Smooth muscle cell (in vitro differentiated cells): ENCODE data around the genes PGAM2, POLD2, GCK and ZMIZ2.

DNA sequence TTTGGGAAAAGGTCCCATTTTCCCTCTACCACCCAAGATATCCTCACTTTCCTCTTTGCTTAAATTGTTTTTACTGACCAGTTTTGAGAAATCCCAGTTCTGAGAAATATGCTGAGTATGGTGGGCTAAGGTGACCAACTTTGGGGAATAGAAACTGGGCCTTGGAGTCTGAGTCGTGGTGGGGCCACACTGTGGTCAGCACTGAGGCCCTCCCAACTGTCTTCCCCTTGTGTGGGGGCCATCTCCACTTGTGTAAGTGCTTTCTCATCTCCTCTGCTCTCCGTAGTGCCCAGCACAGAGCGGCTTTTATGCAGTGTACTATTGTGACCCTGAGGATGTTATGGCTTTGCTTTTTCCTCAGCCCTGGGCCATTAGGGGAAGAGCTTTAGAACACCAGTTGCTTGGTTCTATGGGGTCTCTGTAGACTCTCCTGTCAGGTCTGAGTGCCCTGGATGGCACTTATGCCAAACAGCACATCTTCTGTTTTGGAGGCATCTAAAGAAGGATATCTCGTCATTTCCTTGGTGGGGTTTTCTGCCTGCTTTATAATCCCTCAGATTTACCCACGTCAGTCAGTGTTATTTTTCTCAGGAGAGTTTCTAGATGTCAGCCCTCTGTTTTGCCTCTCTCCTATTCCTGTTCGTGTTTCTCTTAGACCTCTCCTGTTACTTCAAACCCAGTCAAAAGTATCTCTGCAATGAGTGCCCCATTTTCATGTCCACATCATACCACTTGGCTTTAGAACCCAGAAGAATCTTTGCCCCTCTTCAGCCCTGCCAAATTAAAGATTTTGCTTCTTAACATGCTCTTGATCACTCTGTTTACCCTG is 1.2 kb downstream of the DBNL start:
- RAMPAGE, long total RNA: no peak

- RAMPAGE, long total RNA: no peak
Measured at GRCh38 chr7:44064808-44065725, at the start of gene PGAM2. Gene PGAM2, minus strand, starts transcription at chr7:44065567.

DNA sequence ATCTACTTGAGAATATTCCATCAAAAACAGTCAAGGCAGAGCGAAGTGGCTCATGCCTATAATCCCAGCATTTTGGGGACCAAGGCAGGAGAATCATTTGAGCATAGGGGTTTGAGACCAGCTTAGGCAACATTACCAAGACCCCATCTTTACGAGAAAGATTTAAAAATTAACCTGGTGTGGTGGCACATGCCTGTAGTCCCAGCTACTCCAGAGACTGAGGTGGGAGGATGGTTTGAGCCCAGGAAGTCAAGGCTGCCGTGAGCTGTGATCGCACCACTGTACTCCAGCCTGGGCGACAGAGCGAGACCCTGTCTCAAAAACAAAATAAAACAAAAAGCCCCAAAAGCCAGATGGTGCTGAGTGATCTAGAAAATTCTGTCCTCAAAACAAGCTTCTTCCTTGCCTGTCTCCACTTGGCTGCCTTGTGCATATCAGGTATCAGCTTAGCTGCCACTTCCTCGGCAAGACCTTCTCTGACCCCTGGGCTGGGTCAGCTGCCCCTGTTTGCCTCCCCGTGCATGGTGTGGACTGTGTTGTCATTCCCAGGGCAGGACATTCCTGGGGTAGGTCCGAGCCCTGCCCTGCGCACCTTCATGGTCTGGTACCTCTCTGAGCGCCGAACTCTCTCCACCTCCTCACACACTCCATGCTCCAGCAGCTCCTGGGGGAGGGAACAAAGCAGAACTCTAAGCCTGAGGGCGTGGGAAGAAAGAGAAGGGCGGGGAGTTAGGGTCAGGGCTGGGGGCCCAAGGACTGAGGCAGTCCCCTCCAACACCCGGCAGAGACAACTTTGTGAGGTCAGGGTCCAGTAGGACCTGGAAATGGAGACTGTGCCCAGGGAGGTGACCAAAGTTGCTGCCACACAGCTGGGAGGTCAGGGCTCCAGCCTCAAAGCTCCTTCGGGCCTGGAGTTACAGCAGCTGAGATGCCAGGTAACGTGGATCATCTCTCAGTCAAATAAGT is 3.9 kb downstream of the POLM start:
- RAMPAGE, long total RNA: no peak

DNA sequence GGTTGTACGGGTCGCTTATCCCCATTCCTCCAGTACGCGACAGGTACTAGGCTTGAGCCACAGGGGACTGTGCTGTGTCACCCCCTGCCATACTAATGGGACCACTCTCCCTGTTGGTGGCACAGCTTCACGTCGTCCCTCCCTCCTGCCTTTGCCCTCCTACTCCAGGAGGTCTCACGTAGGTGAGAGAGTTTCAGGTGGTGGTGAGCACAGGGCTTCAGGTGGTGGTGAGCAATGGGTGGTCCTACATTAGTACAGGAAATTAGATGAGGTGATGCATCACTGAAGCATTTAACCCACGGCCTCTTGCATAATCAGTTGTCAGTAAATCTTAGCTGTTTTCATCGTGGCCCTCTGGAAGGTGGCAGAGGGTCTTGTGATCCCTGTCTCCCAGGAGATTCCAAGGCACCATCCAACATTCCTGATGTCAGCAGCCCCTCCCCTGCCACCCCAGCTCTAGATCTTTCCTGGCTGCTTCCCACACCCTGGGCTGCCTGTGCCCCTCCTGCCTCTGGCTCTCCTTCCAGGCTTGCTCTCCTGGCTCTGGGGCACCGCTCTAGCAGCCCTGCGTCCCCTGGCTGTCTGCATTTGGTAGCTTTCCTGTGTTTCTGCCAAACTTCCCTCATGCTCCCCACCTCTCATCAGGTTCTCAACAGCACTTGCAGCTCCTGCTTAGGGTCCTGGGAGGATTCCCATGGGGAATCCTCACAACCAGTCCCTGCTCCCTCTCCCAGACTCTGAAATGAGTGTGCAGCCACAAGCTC is 1.2 kb downstream of the AEBP1 start:
- RAMPAGE, long total RNA: no peak

GRCh38 chr7:44113897-44114721 is 9.2 kb downstream of the POLD2 start:
- RAMPAGE, long total RNA: no peak

- RAMPAGE, long total RNA: start-site peak on the minus strand at chr7:44123523-44123553, 741 and 211 reads in 2 replicates
Measured at GRCh38 chr7:44122901-44124061, at the start of gene POLD2. Gene POLD2, minus strand, starts transcription at chr7:44123548.

DNA sequence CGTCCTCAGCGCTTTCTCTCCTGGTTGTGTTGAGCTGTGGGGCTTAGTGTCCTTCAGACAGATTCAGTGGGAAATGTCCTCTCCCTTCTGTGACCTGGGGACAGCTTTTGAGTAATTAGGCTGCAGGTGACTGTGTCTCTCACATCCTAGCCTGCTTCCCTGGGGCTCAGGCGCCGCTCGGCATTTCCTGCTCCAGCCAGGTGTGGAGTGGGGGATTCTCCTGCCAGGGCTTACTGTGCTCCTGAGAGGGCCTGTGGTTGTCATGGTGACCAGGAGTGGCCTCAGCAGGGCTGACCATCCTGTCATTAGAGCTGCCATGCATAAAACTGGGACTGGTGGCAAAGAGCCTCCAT is at the start of gene GCK:
Gene GCK, minus strand, starts transcription at position 209 of the 353 bp plus-strand sequence.
- RAMPAGE, long total RNA: no peak

GRCh38 chr7:44258918-44260055 is 58.5 kb downstream of the YKT6 start:
- RAMPAGE, long total RNA: no peak

DNA sequence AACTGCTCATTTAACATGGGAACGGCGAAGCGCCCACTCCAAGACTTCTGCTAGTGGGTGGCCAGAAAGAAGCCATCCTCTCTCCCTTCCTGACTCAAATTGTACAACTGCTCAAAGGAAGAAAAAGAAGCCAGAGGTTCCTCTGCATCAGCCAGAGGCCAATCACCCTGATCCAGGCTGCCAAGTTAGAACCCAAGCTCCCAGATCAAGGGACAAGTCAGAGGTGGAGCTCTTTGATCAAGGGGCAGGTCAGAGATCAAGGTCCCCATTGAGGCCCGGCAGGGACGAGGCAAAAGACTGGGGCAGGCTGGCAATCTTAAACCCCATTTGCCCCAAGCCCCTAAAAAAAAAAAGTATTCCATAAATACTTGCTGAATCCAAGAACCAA is 23.1 kb downstream of the NUDCD3 start:
- RAMPAGE, long total RNA: no peak

DNA sequence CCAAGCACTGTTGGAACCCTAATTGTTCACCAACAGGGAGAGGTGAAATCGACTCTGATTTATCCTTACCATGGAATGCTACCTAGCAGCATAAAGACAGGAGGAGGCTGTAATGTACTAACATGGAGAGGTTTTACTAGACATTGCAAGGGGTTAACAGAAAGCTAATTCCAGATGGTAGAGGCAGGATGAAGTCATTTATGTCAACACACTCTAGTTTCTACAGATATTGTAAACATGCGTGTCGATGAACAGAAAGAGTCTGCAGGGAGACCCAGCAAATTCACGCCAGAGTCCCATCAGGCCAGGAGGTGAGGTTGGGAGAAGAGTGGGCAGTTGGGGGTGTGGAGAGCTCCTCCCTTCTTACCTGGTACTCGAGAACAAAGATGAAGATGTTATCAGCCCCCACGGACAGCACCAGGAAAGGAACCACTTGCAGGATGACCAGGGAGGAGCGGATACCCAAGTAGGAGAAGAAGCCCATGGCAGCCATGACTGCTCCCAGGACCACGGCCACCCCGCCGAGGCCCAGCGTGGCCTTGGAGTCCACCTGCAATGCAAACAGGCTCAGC is 7.0 kb downstream of the NPC1L1 start:
- RAMPAGE, long total RNA: no peak

DNA sequence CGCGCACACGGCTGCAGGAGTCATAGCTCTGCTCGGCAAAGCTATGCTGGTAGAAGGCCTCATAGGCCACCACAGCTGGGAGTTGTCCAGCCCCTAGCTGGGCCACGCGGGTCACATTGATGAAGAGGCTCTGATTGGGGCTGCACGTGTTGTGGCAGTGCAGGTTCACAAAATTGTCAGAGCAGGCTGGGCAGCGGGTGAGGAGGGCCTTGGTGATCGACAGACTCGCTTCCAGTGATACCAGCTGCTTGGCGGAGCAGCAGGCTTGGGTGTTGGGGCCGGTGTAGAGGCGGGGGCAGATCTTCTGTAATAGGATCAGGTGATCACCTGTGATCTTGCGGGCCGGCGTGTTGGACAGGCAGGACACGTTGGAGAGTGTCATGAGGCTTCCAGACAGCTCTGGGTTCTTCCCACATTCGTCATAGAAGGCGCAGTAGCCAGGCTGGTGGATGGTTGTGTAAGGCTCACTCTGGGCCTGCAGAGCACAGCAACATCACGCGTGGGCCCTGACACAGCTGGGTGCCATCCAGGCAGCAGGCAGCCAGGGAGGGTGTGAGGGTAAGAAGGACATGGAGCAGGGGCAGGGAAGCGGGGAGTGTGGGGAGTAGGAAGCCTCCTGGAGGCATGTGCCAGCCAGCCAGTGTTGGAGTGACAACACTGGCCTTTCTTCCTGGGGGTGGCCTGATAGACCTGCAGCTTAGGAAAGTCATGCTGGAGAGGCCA is 1.1 kb downstream of the NPC1L1 start:
- RAMPAGE, long total RNA: no peak

DNA sequence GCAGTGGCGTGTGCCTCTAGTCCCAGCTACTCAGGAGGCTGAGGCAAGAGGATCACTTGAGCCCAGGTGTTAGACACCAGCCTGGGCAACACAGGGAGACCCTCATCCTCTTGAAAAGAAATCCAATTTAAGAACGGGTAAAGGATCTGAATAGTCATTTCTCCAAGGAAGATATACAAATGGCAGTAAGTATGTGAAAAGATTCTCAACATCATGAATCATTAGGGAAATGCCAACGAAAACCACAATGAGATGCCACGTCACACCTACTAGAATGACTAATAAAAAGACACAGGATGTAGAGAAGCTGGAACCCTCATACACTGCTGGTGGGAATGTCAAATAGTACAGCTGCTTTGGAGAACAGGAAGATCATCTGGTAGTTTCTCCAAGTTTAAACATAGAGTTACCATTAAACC is 13.3 kb upstream of the ZMIZ2 start:
- RAMPAGE, long total RNA: no peak

DNA sequence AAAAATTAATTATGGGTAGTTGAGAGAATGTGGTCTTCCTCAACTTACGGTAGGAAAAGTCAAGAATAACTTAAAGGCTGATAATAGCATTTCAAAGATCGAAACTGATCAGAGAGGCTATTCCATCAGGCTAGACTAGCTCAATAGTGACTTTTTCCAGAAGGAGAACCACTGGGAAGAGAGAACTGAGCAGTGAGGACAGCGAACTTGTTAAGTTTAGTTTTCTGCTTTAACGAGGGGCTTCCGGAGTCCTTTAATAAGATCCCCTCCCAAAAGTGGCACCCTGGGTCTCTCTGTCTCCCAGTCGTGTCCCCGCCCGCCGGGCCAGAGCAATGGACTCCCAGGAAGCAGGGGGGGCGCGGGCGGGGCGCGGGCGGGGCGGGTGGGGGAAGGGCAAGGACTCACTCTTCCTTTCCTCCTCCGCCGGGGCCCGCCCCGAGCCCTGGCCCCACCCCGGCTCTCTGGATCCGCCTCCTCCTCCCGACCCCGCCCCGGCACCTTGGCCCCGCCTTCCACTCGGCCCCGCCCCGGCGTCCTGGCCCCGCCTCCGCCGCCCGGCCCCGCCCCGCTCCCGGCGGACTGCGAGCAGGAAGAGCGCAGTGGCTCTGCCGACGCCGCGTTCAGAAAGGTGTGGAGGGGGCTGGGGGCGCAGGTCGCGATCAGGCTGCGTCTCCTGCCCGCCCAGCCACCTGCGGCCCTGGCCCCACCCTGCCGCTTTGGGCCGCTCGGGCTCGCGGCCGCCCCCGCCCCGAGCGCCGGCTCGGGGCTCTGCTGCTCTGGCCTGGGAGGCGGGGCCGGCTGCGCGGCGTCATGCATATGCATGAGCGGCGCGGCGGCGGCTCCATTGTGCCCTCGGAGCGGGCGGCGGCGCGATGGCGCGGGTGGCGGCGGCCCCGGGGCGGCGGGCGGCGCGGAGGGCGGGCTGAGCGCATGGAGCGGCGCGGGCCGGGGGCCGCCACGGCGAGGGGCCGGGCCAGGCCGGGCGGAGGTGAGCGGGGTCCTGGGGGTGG is at the start of gene ZMIZ2:
Gene ZMIZ2, plus strand, starts transcription at position 844 of the 1,010 bp plus-strand sequence.
- RAMPAGE, long total RNA: start-site peak on the plus strand centred at position 552 of the sequence, 45 bp wide, 54 and 47 reads in 2 replicates

- RAMPAGE, long total RNA: no peak
Measured at GRCh38 chr7:44912820-44913409, 27.6 kb upstream of the PURB start.

GRCh38 chr7:44959538-44960122 is 19.2 kb downstream of the MYO1G start:
- RAMPAGE, long total RNA: no peak

- RAMPAGE, long total RNA: no peak
Measured at GRCh38 chr7:44970458-44971190, 8.2 kb downstream of the MYO1G start.

GRCh38 chr7:44990154-44990945 is 9.7 kb upstream of the CCM2 start:
- RAMPAGE, long total RNA: no peak

DNA sequence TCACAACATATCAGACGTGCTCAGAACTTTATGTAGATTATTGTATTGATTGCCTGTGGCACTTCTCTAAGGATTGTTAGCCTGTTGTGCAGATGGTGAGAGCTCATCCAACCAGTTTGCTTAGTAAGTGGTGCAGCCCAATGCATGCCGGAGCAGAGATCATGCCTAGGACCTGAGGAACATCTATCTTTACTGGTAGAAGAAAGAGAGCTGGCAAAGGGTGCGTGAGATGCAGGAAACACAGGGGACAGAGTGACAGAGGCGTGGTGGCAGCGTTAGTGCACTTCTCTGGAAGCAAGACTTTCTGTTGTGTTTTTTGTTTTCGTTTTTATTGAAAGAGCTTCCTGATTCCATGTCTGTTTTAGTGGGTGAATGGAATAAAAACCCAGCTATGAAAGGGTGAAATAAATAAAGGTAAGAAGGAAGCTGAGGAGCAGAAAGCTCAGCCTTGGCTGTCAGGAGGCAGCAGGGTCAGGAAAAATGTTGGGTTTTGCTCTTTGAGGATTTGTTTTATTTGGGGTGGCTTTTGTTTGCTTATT is 36.0 kb downstream of the CCM2 start:
- RAMPAGE, long total RNA: no peak

DNA sequence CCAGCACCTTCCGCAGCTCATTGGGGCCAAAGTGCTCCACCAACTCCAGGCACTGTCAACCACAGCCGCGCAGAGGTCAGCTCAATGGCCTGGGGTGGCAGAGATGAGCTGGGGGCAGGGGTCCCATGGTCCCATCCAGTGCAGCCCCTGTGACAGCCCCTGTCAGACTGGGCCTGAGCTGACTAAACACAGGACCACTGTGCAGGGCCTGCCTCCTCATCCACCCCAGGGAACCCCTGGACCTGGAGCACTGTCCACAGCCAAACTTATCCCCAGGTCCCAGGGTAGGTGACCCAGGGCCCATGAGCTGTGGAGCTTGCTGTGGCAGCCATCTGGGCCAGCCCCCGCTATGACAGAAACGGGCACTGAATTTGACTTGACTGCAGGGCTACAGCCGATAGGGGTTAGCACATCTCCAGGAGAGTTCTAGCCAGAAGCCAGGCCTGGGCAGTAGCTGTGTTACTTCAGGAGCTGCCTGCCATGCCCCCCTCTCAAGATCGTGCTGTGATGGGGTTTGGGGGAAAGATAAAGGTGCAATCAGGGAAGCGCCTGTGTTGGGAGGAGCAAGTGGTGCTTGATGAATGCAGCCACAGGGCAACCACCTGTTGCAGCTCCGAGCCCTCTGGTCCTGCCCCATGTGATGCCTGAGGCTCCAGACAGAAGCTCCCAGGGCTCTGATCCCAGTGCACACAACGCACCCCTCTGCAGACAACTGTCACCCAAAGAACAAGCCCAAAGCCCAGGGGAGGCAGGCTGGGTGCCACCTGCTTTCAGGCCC is 6.7 kb downstream of the TBRG4 start:
- RAMPAGE, long total RNA: no peak

DNA sequence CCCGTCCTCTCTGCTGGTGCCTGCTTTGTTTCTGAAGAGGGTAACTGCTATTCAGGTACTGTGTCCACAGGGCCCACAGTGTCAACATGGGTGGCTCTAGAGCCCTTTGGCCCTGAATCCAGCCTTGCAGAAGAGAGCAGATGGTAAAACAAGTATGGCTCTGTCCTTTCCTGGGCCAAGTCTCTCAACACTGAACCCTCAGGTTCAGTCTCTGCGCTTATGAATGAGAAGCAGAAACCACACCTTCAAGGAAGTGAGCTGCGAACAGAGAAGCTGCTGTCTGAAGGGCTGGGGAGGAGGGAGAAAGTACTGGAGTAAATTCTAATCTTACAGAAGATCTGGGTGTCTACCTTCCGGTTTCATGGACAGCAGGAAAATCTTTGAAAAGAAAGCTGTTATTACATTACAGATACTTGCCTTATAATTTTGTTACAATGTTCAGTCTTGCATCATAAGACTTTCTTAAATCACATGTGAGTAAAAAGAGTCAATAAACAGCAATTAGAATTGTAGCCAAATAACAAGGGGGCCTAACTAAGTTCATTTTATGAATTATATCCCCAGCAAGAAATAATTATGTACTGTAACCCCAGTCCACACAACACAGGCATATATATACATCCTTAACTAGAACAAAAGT is 4.1 kb downstream of the TBRG4 start:
- RAMPAGE, long total RNA: no peak